Right cardiac atrium (tissue), 1 donor: ENCODE measurements around a stretch of chr12.

DNA sequence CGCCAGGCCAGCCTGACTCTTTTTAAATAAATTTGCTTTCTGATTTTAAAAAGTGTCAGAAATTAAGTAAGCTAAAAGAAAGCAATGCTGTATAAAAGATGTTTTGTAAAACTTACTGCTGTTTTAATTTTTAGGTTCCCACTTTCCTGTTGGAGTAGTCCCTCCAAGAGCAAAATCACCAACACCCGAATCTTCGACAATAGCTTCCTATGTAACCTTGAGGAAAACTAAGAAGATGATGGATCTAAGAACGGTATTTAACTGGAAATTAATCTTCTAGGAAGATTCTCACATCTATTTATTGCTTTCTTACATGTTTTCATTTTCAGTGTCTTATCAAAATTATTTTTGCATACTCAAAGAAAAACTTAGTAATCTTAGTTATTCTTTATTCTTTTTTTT, 85.5 kb upstream of the AEBP2 start:
- PRO-cap: no peak

GRCh38 chr12:19493657-19494065, 54.4 kb downstream of the AEBP2 start:
- PRO-cap: no peak

- PRO-cap: no peak
These were observed 411.0 kb downstream of the AEBP2 start for GRCh38 chr12:19849999-19851032.

- PRO-cap: no peak
These were observed 2.8 kb downstream of the PDE3A start for GRCh38 chr12:20371088-20371638.

GRCh38 chr12:21129880-21130261, 1.1 kb upstream of the SLCO1B1 start:
- PRO-cap: no peak

GRCh38 chr12:21438933-21439497, 1.6 kb downstream of the PYROXD1 start:
- PRO-cap: no peak

GRCh38 chr12:21509446-21509896, 7.9 kb downstream of the GOLT1B start:
- PRO-cap: no peak

DNA sequence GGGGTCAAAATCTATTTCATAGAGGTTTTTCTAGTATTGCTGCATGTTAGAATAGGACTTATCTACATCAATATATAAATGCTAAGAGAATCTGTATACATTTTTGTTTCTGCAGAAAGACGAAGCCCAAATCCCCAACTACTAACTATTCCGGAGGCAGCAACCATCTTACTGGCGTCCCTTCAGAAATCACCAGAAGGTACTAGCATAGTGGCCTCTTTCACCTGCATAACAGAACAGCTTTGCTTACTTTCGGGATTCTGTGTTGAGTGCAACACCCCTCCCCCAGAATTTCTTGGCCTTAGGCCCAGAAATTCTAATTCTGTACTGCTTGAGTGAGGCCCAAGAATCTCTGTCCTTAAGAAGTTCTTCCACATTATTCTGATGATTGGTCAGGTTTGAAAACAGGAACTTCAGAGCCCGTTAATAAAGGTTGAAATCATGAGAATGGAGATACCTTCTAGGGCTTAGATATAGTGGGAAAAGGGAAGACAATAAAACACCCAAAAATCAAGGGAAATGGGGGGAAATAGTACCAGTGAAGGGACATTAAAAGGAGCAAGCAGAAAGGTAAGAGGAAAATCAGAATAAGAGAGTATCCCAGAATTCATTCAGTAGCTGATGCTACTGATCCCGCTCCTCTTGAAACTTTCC, 2.9 kb downstream of the SPX start:
- PRO-cap: no peak

GRCh38 chr12:21643870-21644377, 13.7 kb downstream of the LDHB start:
- PRO-cap: no peak

DNA sequence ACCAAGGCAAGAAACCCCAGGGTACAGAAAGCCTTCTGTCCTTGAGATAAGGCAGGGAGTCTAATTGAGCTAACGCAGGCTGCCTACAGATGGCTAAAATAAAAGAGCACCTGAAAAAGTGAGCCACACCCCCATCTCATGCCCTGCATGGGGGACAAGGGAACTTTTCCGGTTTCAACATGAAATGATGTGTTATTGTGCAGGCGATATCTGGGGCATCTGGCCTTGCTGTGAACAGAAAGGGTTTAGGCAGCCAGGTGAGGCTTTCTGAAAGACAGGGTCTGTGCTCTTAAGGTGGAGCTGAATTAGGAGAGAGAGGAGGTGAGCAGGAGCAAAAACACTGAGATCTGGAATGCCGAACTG, 20.0 kb upstream of the LDHB start:
- PRO-cap: no peak

GRCh38 chr12:21764014-21764500, 10.4 kb downstream of the KCNJ8 start:
- PRO-cap: no peak

- PRO-cap: unidirectional peak, minus-strand start at chr12:21795896
These were observed 21.2 kb upstream of the KCNJ8 start for GRCh38 chr12:21795676-21796059.

DNA sequence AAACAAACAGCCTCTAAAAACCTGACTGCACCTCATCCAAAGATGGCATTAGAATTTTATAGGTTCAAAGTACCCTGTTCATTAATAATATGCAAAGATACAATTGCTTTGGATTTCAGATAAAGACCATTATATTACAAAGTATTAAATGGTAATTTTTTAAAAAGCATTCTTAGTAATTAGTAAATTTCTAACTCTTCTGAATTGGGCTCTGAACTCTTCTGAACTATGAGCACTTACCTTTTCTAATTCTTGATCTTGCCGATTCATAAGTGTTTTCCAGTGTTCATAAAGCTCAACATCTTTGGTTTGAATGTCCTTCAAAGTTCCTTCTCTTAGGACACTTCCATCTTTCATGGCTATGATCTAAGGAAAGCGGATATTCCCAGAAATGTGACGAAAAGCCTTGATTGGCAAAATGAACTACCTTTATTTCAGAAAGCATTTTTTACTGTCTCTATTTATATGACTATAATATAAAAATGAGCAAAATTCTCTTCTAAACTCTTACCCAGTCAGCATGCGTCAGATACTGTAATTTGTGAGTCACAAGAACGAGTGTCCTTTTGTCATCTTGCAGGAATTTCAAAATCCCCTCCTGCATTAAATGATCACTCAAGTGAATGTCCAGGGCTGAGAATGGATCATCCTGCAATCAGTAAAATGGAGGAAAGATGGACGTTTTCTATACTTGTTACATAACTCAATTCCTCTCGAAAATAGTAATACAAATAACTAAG, 77.5 kb upstream of the KCNJ8 start:
- PRO-cap: no peak

GRCh38 chr12:22335594-22336310, 1.2 kb upstream of the ST8SIA1 start:
- PRO-cap: unidirectional peak, minus-strand start at chr12:22335708

- PRO-cap: no peak
These were observed 399 bp upstream of the ETNK1 start for GRCh38 chr12:22624647-22624896.

- PRO-cap: no peak
These were observed 118.8 kb downstream of the ETNK1 start for GRCh38 chr12:22743746-22744185.

- PRO-cap: no peak
These were observed 331.6 kb downstream of the SOX5 start for GRCh38 chr12:23617692-23618372.

DNA sequence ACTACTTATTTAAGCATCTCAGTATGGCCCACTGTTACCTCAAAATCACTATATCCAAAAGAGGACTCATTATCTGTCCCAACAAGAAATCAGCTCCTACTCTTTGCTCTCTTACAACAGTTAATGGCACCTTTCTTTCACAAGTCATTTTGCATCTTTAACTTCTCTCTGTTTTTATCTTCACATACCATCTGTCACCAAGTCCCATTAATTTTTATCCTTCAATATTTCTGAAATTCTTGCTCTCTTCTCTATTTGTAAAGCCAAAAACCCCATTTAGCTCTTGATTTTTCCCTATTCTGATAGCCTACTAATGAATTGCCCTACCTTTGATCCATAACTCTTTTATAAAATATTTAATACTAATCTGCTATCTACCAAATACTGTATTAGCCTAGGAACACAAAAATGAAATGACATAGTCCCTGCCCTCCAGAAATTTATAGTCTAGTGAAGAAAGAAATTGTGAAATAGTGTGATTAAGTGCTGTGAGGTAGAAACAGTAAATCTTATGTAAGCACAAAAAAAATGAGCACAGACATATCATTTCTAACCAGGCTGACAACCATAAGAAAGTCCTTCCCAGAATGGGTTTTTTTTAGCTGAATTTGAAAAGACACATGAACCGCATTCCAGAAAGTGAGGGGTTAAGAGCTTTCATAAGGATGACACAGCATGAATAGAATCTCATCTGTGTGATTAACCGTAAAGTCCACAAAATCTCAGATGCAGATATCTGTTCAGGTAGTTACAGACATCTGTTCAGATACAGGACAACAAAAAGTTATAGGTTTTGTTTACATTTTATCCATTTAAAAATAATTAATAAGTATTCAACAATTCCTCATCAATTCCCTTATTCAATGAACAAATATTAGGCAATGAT, 146.0 kb downstream of the SOX5 start:
- PRO-cap: no peak

GRCh38 chr12:24230025-24230672, 280.7 kb upstream of the SOX5 start:
- PRO-cap: no peak

- PRO-cap: no peak
These were observed 226.9 kb downstream of the BCAT1 start for GRCh38 chr12:24722147-24722349.